Breast epithelium (tissue), 2 donors: ENCODE measurements around the genes SMIM42, OR10T2 and DUSP23.

- PRO-cap: no peak
- RAMPAGE, long total RNA, 2 experiments: no peak in any of the 2 experiments
Observed at GRCh38 chr1:157240816-157241198, 102.6 kb upstream of the ETV3 start.

GRCh38 chr1:157804779-157805230 is 15.1 kb downstream of the FCRL1 start:
- PRO-cap: no peak
- RAMPAGE, long total RNA, 2 experiments: no peak in any of the 2 experiments

GRCh38 chr1:157992142-157992483 is 1.3 kb upstream of the KIRREL1 start:
- PRO-cap: no peak
- RAMPAGE, long total RNA, 2 experiments: no peak in any of the 2 experiments

GRCh38 chr1:158013625-158014326 is 20.3 kb downstream of the KIRREL1 start:
- PRO-cap: no peak
- RAMPAGE, long total RNA, 2 experiments: no peak in any of the 2 experiments

DNA sequence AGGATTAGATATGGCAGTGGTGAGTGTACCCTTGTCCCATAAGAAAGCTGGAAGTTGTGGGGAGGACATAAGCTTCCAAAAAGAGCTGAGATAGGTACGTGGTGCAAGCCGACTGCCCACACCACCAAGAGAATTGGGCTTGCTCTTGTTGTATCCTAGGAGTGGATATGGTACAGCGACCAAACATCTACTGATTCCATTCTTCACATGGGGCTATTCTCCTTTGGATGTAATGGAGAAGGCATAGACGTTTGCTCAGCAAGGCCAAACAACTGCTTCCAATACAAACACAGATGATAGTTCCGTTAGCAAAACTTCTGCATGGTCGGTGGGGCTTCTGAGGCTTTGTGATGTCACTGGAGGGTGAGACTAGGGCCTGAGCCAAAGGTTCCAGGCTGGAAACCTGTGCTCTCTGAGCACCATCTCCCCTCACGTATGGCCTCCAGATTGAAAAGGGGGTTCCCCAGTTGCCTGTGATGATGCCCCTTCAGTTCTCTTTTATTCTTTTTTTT is at the start of gene SMIM42:
TSS of gene SMIM42 (minus strand) at position 296 of the 512 bp plus-strand sequence.
- PRO-cap: no peak
- RAMPAGE, long total RNA, 2 experiments: no peak in any of the 2 experiments

GRCh38 chr1:158399216-158399785 is at the start of gene OR10T2:
OR10T2 (minus strand) TSS chr1:158399466.
- PRO-cap: no peak
- RAMPAGE, long total RNA, 2 experiments: no peak in any of the 2 experiments

- PRO-cap: no peak
- RAMPAGE, long total RNA, 2 experiments: no peak in any of the 2 experiments
Observed at GRCh38 chr1:158833370-158833670, 2.2 kb downstream of the MNDA start.

DNA sequence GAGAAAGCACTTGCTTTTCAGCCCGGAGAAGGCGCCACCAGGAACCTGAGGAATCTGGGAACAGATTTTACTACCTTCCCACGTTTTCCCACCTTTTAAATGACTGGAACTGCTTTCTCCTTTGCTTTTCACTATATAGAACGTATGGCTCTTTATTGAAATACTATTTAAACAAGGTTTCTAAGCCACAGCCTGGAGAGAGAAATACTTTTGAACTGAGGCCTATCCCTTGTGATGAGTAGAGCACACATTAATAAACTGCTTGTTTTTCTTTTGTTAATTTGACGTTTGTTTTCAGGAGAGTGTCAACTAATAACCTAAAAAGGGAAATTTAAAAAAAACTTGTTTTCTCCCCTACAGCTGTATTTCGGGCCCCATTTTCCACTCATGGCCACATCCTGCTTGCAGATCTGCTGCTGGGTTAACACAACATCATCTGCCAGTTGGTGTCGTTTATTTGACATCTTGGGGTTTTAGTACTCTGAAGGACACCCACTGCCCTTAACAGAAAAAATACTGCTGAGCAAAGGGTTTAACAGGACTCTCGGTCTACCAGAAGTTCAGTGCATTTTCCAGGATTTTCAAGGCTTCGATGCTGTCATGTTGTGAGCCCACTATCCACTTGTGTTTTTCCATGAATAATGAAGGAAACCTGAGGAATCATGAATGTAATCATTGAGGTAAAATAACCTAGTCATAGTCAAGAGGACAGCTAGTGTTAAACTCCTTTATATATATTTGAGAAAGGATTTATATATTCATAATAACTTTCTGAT is 855 bp upstream of the PYHIN1 start:
- PRO-cap: no peak
- RAMPAGE, long total RNA, 2 experiments: no peak in any of the 2 experiments

GRCh38 chr1:159556510-159556729 is 20.6 kb upstream of the OR10J5 start:
- PRO-cap: no peak
- RAMPAGE, long total RNA, 2 experiments: no peak in any of the 2 experiments

DNA sequence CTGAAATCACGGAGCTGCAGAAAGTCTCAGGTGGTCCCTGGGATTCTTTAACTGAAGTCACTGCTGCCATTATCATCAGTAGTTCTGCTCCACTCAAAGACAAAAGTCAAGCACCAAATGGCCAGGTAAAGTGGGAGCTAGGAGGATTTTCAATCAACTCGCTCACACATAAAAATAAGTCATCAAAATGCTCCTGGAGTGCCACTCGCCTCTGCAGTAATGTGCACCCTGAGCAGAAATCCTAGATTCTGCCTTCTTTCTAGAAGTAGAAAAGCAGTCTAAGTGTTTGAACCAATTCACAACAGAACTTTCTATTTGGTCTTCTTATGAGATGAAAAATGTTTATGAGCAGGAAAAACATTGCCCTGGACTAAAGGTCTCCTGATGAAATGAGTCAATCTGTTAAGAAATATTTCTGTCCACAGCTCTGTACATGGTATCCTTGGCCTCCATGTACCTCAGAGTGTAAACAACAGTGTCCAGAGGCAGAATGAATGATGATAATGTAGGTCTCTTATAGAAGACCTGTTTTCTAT is 6.3 kb upstream of the APCS start:
- PRO-cap: no peak
- RAMPAGE, long total RNA, 2 experiments: no peak in any of the 2 experiments

- PRO-cap: bidirectional peak, plus-strand start at chr1:159780969, minus-strand start at chr1:159780733; unidirectional peak, plus-strand start at chr1:159781186; bidirectional peak, plus-strand start at chr1:159781460, minus-strand start at chr1:159781319
- RAMPAGE, long total RNA, 2 experiments: start-site peak on the plus strand in 2 of 2 experiments, at chr1:159780966-159781251 at its widest, 25 to 2,379 reads per replicate
Observed at GRCh38 chr1:159780874-159781702, at the start of gene DUSP23. DUSP23 (plus strand) TSS chr1:159780962.

GRCh38 chr1:159899824-159899955 is 275 bp downstream of the CFAP45 start:
- PRO-cap: no peak
- RAMPAGE, long total RNA, 2 experiments: no peak in any of the 2 experiments

DNA sequence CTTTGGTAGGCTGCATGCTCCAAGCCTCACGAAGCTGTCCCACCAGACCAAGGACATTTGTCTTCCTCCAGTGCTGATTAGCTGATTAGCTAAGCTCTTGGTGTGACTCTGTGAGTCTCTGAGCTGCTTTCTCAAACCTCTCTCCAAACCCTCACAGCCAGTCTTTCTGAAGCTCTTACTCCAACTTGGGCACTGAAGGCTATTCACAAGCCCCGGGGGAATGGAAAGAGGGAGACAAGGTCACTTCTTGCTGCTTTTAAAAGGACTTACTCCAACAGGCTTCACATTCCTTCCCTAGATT is 897 bp upstream of the CFAP45 start:
- PRO-cap: no peak
- RAMPAGE, long total RNA, 2 experiments: no peak in any of the 2 experiments

GRCh38 chr1:160168997-160169993 is 17.9 kb downstream of the ATP1A4 start:
- PRO-cap: no peak
- RAMPAGE, long total RNA, 2 experiments: no peak in any of the 2 experiments

DNA sequence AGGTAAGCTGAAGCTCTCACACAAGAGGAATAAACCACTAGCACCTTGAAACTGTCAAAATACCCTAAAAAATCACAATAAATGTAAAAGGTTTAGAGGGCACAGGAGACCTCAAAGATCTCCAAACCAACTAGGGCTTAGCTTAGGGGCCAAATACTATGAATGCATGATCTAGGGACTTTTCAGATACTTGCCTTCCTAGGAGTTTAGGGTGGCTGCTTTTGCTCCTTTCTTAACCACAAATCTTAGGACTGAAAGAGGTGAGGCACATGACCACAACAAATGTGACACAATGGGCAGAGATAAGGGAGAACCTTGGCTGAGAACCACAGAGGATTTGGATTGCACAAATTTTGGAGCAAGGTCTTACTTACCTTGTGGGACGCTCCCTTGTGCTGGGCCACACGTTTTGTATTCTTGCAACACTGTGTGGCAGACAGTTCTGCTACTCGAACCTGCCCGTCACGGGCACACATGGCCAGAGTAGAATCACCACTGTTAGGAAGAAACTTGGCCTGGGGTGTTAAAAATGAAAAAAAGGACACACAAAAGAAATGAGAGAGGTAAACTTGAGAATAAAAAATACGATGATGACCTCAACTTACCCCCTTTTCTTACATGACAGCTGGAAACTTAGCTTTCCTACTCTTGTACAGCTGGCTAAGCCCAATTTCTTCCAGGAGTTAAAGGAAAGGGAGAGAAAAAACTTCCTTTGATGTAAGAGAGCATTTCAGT is 23.9 kb downstream of the DCAF8 start:
- PRO-cap: no peak
- RAMPAGE, long total RNA, 2 experiments: start-site peak on the minus strand in 1 of 2 experiments, centred at position 468 of the sequence, 62 reads per replicate

DNA sequence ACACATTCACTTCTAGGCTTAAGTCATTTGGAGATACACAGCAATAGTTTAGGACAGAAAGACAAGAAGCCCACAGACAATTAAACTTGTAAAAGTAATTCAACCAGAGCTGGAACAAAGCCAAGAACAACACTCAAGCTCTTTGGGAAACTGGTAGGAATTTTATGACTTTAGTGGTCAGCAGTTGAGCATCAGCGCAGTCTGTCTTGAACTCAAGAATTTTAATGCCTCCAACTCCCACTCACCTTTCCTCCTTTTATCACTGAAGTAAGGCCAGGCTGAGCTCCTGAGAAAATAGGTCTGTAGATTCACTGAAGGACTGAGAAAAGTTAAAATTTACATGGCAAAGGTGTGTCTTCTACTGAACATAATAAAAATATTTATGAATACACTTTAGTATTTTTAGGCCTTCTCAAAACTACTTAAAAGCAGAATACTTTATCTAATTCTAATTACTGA is 1.3 kb downstream of the DCAF8 start:
- PRO-cap: no peak
- RAMPAGE, long total RNA, 2 experiments: no peak in any of the 2 experiments

DNA sequence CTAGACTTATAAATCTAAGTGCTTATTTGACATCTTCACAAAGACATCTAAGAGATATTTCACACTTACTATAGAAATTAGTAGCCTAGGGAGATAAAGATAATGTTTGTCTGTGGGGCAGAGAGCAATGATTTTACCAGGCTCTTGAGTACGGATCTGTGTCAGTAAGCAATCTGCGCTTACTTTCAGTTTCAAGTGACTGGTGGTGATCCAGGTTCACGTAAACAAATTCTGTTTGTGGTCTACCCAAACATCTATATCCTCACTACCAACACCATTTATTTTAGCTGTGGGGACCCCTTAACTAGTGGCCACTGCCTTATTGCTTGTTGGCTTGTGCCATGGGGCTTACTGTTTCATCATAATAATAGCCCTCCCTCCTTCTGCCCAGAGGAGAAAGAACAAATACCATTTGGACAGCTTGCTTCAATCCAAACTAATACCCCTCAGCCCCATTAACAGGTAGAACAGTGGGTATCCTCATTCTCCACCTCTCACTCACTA is 37.6 kb downstream of the VANGL2 start:
- PRO-cap: no peak
- RAMPAGE, long total RNA, 2 experiments: no peak in any of the 2 experiments

DNA sequence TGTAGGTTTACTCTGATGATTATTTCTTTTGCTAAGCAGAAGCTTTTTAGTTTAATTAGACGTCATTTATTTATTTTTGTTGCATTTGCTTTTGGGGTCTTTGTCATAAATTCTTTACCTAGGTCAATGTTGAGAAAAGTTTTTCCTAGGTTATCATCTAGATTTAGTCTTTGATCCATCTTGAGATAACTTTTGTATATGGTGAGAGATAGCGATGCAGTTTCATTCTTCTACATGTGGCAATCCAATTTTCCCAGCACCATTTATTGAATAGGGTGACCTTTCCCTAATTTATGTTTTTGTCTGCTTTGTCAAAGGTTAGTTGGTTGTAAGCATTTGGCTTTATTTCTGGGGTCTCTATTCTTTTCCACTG is 43.7 kb downstream of the VANGL2 start:
- PRO-cap: no peak
- RAMPAGE, long total RNA, 2 experiments: no peak in any of the 2 experiments

DNA sequence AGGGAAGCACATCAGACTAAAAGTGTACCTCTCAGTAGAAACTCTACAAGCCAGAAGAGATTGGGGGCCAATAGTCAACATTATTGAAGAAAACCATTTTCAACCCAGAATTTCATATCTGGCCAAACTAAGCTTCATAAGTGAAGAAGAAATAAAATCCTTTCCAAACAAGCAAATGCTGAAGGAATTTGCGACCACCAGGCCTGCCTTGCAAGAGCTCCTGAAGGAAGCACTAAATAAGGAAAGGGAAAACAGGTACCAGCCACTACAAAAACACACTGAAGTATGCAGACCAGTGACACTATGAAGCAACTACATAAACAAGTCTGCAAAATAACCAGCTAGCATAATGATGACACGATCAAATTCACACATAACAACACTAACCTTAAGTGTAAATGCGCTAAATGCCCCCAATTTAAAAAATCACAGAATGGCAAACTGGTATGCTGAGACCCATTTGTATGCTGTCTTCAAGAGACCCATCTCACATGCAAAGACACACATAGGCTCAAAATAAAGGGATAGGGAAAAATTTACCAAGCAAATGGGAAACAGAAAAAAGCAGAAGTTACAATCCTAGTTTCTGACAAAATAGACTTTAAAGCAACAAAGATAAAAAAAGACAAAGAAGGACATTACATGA is 19.9 kb downstream of the CD84 start:
- PRO-cap: no peak
- RAMPAGE, long total RNA, 2 experiments: no peak in any of the 2 experiments

DNA sequence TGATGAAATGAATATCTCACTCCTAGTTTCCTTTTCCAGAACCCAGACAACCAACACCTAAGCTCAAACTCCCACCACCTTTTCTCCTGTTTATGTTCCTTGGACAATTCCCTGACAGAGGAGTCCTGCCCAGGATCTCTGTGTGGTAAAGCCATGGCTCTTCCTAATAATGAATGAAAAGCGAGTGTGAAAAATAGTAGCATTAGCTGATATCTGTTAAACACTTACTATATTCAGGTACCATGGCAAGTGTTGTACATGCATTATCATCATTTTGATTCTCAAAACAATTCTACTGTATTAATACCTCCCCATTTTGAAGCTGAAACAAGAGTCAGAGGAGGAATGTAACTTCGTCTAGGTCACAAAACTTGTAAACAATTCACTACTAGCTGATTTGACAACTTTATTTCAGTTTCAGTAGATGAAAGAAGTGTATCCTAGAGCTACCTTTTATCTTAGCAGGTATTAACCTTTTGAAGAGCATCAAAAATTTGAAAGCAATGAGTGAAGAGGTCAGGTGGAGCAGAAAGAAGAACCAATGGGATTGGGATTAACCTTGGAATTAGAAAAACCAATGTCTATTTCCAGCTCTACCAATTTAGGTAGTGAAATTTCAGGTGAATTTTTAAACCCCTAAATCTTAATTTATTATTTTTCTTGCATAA is 1.7 kb downstream of the CD84 start:
- PRO-cap: no peak
- RAMPAGE, long total RNA, 2 experiments: no peak in any of the 2 experiments